RPMI7951 (cell line): ENCODE measurements around the genes KDM5C, ITIH6 and PAGE5.

DNA sequence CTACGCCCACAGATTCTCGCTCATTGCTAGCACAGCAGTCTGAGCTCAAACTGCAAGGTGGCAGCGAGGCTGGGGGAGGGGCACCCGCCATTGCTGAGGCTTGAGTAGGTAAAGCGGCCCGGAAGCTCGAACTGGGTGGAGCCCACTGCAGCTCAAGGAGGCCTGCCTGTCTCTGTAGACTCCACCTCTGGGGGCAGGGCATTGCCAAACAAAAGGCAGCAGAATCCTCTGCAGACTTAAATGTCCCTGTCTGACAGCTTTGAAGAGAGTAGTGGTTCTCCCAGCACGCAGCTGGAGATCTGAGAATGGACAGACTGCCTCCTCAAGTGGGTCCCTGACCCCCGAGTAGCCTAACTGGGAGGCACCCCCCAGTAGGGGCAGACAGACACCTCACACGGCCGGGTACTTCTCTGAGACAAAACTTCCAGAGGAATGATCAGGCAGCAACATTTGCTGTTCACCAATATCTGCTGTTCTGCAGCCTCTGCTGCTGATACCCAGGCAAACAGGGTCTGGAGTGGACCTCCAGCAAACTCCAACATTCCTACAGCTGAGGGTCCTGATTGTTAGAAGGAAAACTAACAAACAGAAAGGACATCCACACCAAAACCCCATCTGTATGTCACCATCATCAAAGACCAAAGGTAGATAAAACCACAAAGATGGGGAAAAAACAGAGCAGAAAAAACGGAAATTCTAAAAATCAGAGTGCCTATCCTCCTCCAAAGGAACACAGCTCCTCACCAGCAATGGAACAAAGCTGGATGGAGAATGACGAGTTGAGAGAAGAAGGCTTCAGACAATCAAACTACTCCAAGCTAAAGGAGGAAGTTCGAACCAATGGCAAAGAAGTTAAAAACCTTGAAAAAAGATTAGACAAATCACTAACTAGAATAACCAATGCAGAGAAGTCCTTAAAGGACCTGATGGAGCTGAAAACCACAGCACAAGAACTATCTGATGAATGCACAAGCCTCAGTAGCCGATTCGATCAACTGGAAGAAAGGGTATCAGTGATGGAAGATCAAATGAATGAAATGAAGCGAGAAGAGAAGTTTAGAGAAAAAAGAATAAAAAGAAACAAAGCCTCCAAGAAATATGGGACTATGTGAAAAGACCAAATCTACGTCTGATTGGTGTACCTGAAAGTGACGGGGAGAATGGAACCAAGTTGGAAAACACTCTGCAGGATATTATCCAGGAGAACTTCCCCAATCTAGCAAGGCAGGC, 51.9 kb downstream of the KANTR start:
- RAMPAGE, long total RNA = no peak

DNA sequence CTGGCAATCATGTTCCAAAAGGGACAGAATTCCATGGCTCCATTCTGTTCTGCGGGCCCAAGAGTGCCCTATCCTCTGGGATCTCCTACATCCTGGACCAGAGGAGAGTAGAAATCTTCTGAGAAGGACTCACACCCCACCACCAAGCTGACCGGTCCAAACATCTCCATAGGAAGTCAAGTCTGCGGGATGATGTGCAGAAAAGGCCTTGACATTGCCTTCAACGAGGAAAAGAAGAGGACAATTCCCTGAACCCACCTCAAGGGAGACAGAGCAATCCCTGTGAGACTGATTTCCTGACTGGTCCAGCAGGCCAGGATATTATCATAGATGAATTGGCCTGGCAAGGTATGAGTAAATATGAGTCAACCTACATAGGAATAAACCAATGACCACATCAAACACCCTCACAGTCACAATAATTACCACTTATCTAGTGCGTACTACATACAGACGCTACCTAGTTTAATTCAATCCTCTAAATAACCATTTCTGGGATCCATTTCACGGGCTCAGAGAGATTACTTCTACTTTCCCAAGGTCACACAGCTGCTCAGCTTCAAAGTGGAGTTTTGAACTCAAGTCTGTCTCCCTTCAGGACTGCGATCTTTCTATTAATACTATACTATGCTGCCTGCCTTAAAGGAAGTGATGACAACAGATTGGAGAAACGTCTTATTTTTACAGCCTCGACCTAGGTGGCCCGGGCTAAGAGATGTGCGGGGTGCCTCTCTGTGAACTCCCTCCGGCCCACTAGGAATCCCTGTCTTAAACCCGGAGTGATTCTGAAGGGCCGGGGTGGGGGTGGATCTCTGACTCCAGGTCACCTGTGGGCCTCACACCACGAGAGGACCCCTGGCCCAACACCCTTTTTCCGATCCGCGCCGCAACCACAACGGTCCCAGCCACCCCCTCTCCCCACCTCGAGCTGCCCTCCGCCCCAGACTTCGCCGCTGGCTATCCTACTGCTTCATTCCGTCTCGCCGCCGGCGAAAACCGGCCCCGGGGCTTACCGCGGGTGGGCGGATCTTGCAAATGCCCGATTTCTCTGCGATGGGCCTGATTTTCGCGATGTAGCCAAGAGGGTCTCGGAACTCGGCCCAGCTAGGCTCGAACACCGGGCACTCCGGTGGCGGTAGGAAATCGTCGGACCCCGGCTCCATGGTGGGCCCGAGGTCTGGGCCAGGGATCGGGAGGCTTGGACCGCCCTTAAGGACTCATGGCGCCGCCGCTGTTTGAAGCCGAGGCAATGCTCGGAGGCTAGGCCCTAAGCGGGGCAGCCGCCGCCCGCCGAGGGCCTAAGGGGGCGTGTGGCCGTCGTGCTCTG, 817 bp downstream of the KDM5C start:
- RAMPAGE, long total RNA = no peak

DNA sequence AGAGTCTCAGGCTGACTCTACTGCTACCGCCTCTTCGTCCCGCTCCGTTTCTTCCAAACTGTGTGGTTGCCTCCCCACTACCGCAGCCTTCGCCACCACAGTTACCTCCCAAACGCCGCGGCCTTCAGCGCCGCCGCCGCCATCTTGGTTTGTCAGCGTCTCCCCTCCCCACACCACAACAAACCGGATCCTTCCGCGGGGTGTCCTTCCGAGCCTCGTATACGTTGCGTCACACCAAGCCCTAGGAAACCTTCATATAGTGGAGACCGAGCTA, at the start of gene KDM5C:
Gene KDM5C, minus strand, starts transcription at position 154 of the 274 bp plus-strand sequence.
- RAMPAGE, long total RNA = no peak

DNA sequence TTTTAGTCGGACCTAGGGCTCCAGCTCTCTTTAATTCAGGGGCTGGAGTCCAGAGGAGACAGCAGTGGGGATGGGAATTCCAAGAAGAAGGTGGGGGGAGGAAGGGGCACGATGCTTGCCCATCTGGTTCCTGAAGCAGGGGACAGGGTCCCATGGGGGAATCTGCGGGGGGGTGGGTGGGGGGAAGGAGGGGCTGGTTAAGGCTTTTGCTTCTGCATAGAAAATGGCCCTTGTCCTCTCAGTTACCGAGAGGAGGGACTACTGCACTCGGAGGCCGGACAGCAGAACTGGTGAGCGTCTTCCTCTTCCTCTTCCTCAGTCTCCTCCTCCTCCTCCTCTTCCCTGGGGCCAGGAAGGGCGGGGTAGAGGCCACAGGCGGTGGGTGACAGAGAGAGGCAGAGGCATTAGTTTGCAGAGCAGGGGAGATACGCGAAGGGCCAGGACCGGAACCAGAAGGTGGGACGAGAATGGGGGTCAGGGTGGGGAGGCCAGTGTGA, 41.8 kb upstream of the KDM5C start:
- RAMPAGE, long total RNA = no peak

GRCh38 chrX:53531673-53532171, 97.6 kb upstream of the HSD17B10 start:
- RAMPAGE, long total RNA = no peak

DNA sequence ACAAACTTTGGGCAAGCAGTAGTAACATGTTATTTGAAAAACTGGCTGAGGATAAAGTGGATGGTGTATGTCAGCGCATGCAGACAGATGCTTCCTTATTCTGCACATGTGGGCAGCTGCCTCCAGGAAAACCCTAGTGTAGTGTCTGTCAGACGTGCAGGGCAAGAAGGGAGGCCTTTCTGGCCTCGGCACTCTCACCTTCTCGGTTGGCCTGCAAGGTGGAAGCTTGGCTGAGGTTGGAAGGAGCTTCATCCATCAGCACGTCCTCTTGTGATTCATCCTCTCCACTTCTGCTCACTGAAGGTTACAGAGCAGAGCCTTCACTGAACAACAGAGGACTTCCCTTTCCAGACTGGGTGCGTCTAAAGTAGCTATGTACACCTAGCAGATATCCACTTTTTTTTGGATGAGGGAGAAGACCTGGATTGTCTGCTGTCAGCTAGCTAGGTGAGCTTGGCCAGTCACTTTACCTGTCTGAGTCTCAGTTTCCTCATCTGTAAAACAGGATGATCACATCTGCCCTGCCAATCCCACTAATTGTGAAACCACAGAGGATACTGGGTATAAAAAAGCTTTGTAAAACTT, 123.8 kb downstream of the HUWE1 start:
- RAMPAGE, long total RNA = no peak

- RAMPAGE, long total RNA = no peak
Measured at GRCh38 chrX:53603108-53603673, 83.3 kb downstream of the HUWE1 start.

- RAMPAGE, long total RNA = no peak
Measured at GRCh38 chrX:53713798-53714409, 27.4 kb upstream of the HUWE1 start.

- RAMPAGE, long total RNA = no peak
Measured at GRCh38 chrX:54045575-54045713, 1.2 kb upstream of the PHF8 start.

DNA sequence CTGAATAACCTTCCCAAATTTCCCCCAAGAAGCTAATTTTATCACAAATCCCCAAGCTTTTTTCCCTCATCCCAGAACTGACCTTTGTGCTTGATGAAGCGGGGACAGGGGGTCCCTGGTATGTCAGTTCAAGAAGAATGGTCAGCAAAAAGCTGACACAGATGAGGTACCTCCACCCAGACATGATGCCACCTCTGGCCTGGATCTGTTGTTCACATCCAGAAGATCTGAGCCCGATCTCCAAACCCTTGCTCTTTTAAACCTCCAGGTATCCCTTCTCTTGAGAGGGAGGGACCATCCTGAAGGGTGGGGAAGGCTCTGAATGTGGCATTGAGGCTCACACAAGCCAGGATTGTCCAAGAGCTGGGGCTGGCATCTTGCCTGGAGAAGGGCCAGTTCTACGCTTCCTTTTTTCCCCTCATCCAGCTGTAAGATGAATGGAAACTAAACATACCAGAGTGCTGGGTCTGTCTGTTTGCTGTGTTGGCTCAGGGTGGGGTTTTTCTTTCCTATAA, at the start of gene ITIH6:
Gene ITIH6, minus strand, starts transcription at position 229 of the 515 bp plus-strand sequence.
- RAMPAGE, long total RNA = no peak

- RAMPAGE, long total RNA = no peak
Measured at GRCh38 chrX:54807836-54808007, 177 bp downstream of the MAGED2 start.

DNA sequence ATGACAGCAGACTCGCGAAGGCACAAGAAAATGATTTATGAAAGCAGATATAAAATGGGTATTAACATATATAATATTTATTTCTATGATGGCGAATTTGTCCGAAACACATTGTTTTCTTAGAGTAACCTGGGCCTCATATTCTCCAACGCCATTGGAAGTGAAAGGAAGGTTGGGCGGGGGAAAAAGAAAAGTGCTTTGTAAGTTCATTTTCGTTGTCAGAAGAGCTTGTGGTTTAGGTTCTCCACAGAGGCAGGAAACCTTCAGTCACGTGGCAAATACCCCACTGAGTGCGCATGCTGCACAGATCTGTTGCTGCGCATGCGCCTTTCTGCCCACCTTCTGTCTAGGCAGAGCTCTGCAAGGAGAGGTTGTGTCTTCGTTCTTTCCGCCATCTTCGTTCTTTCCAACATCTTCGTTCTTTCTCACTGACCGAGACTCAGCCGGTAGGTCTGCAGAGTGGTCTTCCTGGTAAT, at the start of gene PAGE5:
Gene PAGE5, plus strand, starts transcription at position 340 of the 476 bp plus-strand sequence.
- RAMPAGE, long total RNA = start-site peak on the plus strand centred at position 344 of the sequence, 12 bp wide, 69 and 45 reads in 2 replicates

- RAMPAGE, long total RNA = no peak
Measured at GRCh38 chrX:55522480-55523053, 32.9 kb upstream of the USP51 start.

- RAMPAGE, long total RNA = no peak
Measured at GRCh38 chrX:55668299-55668587, 45.0 kb downstream of the FOXR2 start.

GRCh38 chrX:56184776-56185536, 47.2 kb upstream of the KLF8 start:
- RAMPAGE, long total RNA = no peak

GRCh38 chrX:56494751-56495348, 68.6 kb upstream of the UBQLN2 start:
- RAMPAGE, long total RNA = no peak

DNA sequence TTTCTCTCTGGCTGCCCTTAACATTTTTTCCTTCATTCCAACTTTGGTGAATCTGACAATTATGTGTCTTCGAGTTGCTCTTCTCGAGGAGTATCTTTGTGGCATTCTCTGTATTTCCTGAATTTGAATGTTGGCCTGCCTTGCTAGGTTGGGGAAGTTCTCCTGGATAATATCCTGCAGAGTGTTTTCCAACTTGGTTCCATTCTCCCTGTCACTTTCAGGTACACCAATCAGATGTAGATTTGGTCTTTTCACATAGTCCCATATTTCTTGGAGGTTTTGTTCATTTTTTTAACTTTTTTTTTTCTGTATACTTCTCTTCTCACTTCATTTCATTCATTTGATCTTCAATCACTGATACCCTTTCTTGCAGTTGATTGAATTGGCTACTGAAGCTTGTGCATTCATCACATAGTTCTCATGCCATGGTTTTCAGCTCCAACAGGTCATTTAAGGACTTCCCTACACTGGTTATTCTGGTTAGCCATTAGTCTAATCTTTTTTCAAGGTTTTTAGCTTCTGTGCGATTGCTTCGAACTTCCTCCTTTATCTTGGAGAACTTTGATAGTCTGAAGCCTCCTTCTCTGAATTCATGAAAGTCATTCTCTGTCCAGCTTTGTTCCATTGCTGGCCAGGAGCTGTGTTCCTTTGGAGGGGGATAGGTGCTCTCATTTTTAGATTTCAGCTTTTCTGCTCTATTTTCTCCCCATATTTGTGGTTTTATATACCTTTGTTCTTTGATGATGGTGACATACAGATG, 31.8 kb downstream of the SPIN2B start:
- RAMPAGE, long total RNA = no peak

- RAMPAGE, long total RNA = no peak
Measured at GRCh38 chrX:57607604-57608041, 15.8 kb downstream of the ZXDB start.

GRCh38 chrX:63311914-63312362, 39.2 kb downstream of the SPIN4 start:
- RAMPAGE, long total RNA = no peak

DNA sequence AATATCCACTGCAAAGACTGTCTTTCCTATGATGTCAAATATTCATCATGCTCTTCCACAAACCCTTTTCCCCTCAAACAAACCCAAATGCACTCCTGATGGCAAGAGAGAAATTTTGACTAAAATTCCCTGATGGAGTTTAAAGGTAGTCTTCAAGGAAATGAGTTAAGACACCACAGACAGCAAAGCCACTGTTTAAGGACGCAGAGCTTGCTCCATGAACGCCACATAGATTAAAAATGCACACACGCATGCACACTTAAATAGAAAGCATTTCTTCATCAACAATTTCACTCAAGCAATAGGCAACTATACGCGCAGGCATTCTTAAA, 31.1 kb downstream of the ARHGEF9 start:
- RAMPAGE, long total RNA = no peak